NCI-H460 (cell line): ENCODE data around the gene CCNO.

RAMPAGE:
- cytosol, long total RNA: no peak
- long total RNA: no peak
- nucleus, long total RNA: no peak
Observed at GRCh38 chr5:54325516-54326273, 15.3 kb upstream of the ARL15 start.

DNA sequence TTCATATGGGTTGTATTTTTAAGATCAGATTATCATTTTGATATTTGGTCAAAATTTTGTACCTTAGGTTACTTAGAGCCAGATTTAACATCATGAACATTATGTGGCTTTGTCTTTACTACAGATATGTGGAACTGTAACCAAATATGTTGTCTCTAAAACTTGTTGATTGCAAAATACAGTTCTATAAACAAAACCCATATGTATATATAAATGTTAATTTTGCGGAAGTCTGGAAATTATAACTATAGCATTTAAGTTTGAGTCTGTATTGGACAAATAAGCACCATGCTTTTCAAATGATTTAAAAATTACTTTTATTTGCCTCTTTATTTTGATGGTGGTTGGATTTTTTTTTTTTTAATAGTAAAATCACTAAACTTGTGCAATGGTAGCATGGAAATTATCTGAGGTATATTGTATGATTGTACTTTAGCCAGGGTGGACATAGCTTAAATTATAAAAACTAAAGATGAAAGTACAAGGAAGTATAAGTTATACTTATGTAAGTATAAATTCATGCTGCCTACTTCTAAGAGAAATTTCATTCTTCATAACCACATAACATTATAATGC, 27.6 kb downstream of the SNX18 start:
RAMPAGE:
- cytosol, long total RNA: no peak
- long total RNA: no peak
- nucleus, long total RNA: no peak

GRCh38 chr5:55233465-55234152, at the start of gene CCNO:
TSS of gene CCNO (minus strand) at chr5:55233608.
RAMPAGE:
- cytosol, long total RNA: no peak
- long total RNA: no peak
- nucleus, long total RNA: no peak

DNA sequence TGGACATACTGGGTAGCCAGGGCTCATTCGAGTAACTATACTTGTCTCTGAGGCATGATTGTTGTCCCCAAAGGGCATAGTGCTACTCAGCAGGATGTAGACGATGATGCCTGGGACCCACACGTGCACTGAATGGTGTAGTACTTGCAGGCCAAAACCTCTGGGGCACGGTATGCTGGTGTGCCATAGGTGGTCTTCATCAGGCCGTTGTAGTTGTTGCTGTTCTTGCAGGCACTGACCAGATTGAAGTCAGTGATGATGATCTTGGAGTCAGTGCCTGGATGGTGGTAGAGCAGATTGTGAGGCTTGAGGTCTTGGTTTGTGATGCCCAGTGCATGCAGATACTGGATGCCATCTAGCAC, 48.8 kb downstream of the MTREX start:
RAMPAGE:
- cytosol, long total RNA: no peak
- long total RNA: no peak
- nucleus, long total RNA: no peak

DNA sequence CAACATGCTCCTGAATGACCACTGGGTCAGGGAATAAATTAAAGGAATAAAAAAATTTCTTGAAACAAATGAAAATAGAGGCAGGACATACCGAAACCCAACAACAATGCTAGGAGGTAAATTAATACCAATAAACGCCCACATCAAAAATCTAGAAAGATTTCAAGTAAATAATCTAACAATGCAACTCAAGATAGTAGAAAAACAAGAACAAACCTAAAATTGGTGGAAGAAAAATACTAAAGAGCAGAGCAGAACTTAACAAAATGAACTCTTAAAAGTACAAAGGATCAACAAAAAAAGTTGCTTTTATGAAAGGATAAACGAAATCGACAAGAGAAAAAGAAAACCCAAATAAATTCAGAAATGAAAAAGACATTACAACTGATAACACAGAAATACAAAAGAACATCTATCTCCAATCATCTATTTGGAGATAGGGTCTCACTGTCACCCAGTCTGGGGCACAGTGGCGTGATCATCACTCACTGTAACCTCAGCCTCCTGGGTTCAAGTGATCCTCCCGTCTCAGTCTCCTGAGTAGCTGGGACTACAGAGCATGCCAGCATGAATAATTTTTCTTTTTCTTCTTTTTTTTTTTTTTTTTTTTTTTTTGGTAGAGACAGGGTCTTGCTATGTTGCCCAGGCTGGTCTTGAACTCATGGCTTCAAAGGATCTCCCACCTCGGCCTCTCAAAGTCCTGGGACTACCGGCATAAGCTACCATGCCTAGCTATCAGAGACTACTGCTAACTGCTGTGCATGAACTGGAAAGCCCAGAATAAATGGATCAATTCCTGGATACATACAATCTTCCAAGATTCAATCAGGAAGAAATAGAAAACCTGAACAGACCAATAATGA, 103.0 kb downstream of the PLPP1 start:
RAMPAGE:
- cytosol, long total RNA: no peak
- long total RNA: no peak
- nucleus, long total RNA: no peak

RAMPAGE:
- cytosol, long total RNA: no peak
- long total RNA: no peak
- nucleus, long total RNA: no peak
Observed at GRCh38 chr5:55509830-55510087, 25.0 kb downstream of the PLPP1 start.

DNA sequence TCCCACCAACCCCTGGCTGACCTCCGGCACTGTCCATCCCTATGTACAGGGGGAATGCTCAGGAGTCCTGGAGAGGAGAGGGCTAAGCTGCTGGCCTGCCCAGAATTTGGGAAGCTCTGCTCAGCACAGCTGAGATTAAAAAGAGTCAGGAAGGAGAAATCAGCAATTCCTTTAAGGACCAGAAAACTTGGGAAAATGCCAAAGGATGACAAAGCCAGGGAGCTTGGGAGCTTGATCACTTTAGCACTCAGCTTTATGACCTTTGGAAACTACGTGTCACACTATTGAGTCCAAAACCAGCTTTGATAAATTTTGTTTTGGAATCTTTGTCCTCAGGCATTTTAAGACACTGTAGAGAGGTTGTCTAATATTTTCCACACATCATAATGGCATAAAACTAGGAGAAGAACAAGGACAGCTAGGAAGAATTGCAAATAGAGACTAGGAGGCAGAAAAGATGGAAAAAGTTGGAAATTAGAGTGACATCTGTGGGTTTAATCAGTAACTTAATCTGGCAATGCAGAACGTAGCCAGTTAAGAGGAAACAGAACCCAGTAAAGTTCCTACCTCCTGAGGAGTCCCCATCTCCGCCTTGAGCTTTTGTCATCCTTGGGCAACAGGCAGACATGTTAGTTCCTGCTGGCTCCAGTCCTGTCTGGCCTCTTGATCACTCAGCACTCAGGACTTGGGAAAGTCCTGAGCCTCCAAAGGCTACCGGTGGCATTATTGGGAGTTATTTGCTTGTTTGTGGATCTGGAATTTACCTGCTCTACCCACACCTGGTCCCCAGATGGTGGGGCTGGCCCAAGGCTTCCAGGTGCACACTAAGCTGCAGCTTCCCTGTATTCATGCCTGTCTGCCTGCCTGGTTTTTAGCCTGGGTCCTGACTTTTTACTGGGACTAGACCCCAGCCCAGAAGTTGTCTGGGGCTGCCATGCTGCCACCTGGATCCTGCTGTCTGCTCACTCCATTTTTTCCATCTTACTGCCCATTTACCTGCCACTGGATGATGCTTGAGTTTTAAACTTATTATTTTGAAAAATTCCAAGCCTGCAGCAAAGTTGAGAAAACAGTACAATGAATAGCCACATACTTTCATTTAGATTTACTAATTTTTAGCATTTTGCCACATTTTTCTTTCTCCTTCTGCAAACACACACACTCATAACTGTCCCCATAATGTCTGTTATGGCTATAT, 62.8 kb upstream of the PLPP1 start:
RAMPAGE:
- cytosol, long total RNA: no peak
- long total RNA: no peak
- nucleus, long total RNA: no peak

DNA sequence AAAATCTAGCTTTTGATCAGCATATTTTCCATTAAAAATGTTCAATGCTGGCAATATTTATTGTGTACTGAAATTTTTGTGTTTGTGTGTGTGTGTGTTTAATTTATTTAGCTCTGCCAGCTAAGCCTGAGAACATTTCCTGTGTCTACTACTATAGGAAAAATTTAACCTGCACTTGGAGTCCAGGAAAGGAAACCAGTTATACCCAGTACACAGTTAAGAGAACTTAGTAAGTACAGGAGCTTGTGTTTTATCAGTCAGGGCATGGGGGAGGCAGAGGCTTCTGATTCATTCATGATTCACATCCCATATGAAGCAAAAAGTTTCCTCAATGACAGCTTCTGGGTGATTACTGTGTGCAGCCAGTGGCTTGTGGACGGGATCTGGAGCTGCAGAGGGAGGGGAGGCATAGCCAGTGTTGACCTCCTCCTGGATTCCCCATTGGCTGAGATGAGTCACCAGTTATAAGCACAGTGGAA, 17.6 kb downstream of the IL31RA start:
RAMPAGE:
- cytosol, long total RNA: no peak
- long total RNA: no peak
- nucleus, long total RNA: no peak

RAMPAGE:
- cytosol, long total RNA: no peak
- long total RNA: no peak
- nucleus, long total RNA: no peak
Observed at GRCh38 chr5:55935459-55935824, 59.3 kb downstream of the IL6ST start.

GRCh38 chr5:55937000-55937398, 57.8 kb downstream of the IL6ST start:
RAMPAGE:
- cytosol, long total RNA: no peak
- long total RNA: no peak
- nucleus, long total RNA: no peak

RAMPAGE:
- cytosol, long total RNA: no peak
- long total RNA: no peak
- nucleus, long total RNA: no peak
Observed at GRCh38 chr5:55941350-55941997, 53.3 kb downstream of the IL6ST start.

RAMPAGE:
- cytosol, long total RNA: no peak
- long total RNA: no peak
- nucleus, long total RNA: no peak
Observed at GRCh38 chr5:55951427-55951781, 43.4 kb downstream of the IL6ST start.

RAMPAGE:
- cytosol, long total RNA: no peak
- long total RNA: no peak
- nucleus, long total RNA: no peak
Observed at GRCh38 chr5:55992721-55993424, 1.9 kb downstream of the IL6ST start.

GRCh38 chr5:55996757-55997280, 2.1 kb upstream of the IL6ST start:
RAMPAGE:
- cytosol, long total RNA: no peak
- long total RNA: no peak
- nucleus, long total RNA: no peak

RAMPAGE:
- cytosol, long total RNA: no peak
- long total RNA: no peak
- nucleus, long total RNA: no peak
Observed at GRCh38 chr5:56050383-56051040, 55.7 kb upstream of the IL6ST start.

GRCh38 chr5:56097947-56098284, 103.2 kb upstream of the IL6ST start:
RAMPAGE:
- cytosol, long total RNA: no peak
- long total RNA: no peak
- nucleus, long total RNA: no peak

RAMPAGE:
- cytosol, long total RNA: no peak
- long total RNA: no peak
- nucleus, long total RNA: no peak
Observed at GRCh38 chr5:56126394-56126909, 106.7 kb downstream of the ANKRD55 start.

DNA sequence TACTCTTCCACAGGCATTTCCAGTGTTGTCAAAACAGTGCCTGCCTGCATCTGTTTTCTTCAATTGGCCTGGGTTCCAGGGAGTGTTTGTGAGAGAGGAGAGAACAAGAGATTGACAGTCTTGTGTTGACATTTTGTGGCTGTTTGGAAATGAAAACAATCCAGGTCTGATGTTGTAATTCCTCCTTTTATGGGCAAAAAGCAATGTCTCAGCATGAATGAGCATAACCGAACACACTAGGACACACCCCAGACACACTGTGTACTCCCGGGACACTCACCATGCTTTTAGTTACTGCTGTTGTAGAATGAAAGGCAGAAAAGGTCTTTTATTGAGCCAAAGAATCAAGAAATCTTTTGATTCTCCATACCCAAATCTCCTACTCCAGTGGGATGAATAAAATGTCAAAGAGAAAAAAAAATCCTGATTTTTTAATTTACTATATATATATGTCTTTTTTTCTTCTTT, 208.3 kb upstream of the ANKRD55 start:
RAMPAGE:
- cytosol, long total RNA: no peak
- long total RNA: no peak
- nucleus, long total RNA: no peak

RAMPAGE:
- cytosol, long total RNA: no peak
- long total RNA: no peak
- nucleus, long total RNA: no peak
Observed at GRCh38 chr5:56534066-56534717, 281.2 kb upstream of the MAP3K1 start.

RAMPAGE:
- cytosol, long total RNA: no peak
- long total RNA: no peak
- nucleus, long total RNA: no peak
Observed at GRCh38 chr5:56736980-56737532, 78.3 kb upstream of the MAP3K1 start.